PC-3 (cell line): ENCODE results near the genes ATRNL1, VAX1, DENND10 and PRDX3.

GRCh38 chr10:114686594-114687280, 28.7 kb upstream of the ABLIM1 start:
- RAMPAGE, long total RNA: no peak

DNA sequence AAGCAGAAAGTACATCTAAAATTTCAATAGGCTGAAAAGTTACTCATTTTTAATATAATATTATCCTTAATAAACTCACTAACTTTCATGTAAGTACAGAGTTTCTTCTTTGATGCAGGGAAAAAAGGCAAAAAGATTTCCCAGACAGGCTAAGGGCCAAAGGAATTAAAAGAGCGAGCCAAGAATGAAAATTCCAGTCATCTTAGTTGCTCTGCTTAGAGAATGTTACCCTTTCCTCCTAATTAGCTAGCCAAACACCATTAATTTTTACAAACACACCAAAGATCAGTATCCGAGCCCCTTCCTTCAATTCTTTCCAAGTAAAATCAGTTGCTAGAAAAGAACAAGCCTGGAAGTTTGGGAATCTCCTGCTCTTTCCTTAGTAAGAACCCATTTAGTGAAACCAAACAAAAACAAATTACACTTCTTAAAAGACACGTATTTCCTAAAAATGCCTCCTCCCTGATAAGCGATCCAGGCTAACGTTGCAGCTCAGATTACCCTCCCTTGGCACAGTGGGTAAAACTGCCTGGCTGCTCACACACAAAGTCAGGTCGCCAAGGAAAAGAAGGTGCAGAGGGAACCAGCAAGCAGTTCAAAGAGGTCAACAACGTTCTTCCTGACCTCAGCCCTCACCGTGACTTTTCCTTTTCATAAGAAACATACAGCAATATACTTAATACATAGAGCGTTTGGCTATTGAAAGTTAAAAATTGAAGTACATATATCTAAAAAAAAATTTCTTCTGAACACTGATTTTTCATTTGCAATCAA, 57.2 kb upstream of the ABLIM1 start:
- RAMPAGE, long total RNA: no peak

- RAMPAGE, long total RNA: no peak
These were observed 54.0 kb upstream of the FHIP2A start for GRCh38 chr10:114767598-114767994.

DNA sequence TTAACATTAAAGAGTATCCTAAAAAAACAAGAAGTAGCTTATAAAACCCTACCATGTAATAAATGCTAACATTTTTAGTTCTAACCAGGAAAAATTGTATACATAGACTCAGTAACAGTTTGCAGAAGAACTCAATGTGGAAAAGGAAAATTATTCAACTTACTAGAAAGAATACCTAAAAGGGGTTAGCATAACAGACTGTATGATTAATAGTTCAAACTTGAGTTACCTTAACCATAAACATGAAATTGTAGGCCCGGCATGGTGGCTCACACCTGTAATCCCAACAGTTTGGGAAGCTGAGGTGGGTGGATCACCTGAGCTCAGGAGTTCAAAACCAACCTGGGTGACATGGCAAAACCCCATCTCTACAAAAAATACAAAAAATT, 34.8 kb upstream of the TRUB1 start:
- RAMPAGE, long total RNA: no peak

- RAMPAGE, long total RNA: no peak
These were observed at the start of gene ATRNL1 for GRCh38 chr10:115092197-115093495. Gene ATRNL1 (plus strand): TSS chr10:115093365.

DNA sequence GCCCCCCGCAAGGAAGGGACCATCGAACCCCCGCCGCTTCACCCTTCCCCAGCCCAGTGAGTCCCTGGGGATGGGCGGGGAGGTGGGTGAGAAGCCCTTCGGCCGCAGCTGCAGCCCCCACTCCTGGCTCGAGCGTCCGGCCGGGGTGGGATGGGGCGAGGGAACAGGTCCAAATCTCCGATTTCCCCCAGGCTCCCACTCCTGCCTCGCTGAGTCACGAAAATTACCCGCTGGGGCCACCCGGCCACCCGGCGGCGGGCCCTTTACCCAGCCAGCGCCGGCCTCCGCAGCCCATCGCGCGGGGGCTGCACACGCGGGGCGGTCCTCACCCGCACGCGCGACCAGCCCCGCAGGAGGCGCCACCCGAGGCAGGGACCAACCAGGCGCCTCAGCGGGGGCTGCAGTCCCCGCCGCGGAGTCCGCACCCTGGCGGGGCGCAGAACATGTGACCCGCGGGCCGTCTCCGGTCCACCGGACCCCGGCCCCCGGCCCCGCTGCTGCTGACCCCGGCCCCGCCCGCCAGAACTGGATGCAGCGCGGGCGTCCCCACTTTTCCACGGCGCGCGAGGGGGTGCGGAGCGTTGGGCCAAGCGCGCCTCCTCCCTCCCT, 483 bp downstream of the HSPA12A start:
- RAMPAGE, long total RNA: no peak

- RAMPAGE, long total RNA: no peak
These were observed 31.4 kb downstream of the ENO4 start for GRCh38 chr10:116880533-116881363.

GRCh38 chr10:117138217-117138743, at the start of gene VAX1:
Gene VAX1 (minus strand): TSS chr10:117138270.
- RAMPAGE, long total RNA: no peak

GRCh38 chr10:117168077-117168767, 29.1 kb upstream of the KCNK18 start:
- RAMPAGE, long total RNA: no peak

GRCh38 chr10:117318295-117319126, 56.7 kb downstream of the PDZD8 start:
- RAMPAGE, long total RNA: no peak

DNA sequence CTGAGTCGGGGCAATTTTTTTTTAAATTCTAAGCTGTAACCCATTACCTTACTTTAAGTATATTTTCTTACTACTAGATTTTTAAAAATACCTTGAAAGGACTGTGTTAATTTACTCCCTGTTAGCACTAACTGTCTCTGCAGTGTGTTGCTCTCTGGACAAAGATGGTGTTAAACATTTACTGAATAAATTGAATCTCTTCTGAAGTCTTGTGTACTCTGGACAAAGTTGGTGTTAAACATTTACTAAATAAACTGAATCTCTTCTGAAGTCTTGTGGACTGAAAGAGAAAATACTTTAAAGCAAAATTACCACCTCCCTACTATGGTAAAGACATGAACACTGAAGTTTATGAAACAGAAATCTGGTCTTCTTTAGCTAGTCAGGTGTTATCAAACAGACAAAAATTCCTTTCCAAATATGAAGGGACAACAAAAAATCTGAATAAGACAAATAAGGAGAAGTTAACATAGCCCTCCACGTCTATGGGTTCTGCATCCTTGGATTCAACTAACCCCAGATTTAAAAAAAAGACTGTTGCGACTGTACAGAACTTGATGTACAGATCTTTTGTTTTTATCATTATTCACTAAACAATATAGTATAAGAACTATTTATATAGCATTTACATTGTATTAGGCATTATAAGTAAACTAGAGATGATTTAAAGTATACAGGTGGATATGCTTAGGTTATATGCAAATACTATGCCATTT, 13.8 kb downstream of the PDZD8 start:
- RAMPAGE, long total RNA: no peak

DNA sequence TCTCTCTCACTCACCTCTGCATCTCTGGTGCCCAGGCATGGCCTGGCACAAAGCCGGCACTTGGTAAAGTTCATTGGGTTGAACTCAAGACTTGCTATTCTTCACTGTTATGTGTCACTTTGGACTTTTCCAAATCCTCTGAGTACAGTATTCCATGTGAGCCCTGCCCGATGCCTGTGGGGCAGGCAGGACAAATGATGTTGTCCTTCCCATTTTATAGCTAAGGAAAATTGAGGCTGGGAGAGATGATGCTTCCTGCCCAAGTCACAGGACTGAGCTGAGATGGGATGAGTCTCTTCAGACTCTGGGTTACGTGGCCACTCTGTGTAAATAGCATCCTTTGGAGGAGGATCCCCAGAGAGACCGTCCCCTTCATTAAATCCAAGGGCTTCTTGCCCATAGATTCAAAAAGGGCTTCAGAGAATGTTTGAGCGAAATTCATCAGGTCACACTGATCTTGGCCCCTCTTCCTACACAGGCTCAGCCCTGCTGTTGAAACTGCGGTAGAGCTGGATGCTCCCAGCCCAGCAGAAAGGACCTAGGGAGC, 81.2 kb upstream of the EMX2 start:
- RAMPAGE, long total RNA: no peak

DNA sequence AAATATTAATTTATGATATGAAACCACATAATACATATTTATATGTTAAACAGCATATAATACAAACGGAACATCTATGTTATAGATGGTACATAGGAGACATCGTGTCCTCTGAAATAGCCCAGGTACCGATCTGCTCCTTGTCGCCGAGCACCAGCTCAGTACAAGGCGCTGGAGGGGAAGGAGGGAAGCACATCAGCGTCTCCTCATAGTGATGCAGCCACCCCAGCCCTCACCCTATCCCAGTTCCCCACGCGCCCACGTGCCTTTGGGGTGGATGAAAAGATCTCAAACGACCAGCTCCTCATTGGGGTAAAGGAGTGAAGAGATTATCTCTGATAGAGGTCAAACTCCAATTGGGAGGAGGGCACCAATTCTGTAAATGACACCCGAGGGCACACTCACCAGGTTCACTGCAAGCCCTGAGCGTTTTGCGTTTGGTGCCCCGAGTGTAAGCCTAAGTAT, 9.1 kb upstream of the EMX2 start:
- RAMPAGE, long total RNA: no peak

- RAMPAGE, long total RNA: no peak
These were observed 208.0 kb downstream of the RAB11FIP2 start for GRCh38 chr10:117838801-117839046.

DNA sequence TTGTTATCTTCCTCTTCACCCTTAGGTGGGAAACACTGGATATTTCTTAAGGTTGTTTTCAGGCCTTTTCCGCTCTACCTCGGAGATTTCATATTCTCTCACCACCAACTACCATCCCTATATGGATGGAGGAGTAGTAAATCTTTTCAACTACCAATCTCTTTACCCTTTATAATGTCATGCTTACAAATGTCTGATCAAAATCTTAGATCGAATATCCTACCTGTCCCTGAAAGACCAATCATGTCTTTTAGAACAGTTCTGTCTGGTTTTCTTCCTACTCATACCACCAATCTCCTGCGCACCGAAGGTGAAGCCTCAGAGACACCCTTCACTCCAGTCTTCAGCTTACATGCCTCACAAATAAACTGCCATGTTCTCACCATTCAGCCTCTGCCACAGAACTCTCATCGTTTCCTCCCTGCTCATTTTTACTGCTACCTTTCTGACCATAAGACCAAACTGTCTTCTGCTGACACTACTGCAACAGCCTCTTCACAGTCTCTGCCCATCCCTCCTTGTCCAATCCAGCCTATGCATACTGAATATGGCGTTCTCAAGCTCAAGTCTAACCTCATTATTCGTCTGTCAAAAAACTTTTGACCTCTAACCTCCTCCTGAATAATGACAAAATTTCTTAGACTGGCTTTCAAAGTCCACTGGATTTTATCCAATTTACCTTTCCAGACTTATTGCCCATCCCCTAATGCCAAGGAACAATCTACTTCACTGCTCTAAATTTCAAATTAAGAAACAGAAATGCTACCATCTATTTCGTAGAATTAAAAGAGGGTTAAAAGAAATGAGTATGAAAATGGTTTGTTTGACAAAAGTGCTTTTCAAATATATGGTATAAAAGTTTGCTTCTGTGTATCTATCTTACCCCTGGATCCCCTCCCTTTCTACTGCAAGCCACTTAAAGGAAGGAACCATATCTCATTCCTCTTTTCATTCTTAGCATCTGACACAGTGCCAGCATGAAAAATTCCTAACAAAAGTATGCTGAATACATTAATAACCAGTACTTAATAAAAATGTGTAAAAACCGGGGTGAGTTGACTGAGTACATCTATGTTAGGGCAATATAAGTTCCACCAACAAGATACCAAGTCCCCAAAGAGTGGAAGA, 24.6 kb downstream of the RAB11FIP2 start:
- RAMPAGE, long total RNA: no peak

- RAMPAGE, long total RNA: no peak
These were observed 76.8 kb upstream of the PRLHR start for GRCh38 chr10:118672064-118672788.

DNA sequence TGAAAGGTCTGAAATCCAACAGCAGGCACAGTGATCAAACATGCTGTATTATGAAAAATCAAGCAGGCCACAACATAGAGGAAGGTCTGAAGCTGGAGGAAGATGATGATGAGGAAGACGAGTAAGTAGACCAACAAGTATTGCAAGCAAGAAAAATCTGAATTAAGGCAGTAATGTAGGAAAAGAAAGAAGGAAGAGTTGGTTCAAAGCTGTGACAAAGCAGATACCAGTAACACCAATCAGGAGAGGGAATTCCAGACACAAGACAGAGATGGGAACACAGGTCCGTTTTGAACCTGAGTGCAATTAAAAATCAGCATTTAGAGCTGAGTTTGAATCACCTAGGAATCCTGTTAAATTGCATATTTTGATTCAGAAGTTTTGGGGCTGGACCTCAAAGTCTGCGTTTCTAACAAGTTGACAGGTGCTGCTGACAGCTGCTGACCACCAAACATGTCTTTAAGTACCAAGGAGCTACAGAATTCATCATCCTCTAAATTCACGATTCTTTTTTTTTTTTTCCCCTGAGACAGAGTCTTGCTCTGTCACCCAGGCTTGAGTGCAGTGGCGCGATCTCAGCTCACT, 18.7 kb downstream of the NANOS1 start:
- RAMPAGE, long total RNA: no peak

GRCh38 chr10:119103780-119104743, at the start of gene DENND10:
Gene DENND10 (plus strand): TSS chr10:119104113.
- RAMPAGE, long total RNA: no peak

- RAMPAGE, long total RNA: start-site peak on the minus strand at chr10:119178797-119178817, 902 and 634 reads in 2 replicates
These were observed at the start of gene PRDX3 for GRCh38 chr10:119178325-119179301. Gene PRDX3 (minus strand): TSS chr10:119178812.

DNA sequence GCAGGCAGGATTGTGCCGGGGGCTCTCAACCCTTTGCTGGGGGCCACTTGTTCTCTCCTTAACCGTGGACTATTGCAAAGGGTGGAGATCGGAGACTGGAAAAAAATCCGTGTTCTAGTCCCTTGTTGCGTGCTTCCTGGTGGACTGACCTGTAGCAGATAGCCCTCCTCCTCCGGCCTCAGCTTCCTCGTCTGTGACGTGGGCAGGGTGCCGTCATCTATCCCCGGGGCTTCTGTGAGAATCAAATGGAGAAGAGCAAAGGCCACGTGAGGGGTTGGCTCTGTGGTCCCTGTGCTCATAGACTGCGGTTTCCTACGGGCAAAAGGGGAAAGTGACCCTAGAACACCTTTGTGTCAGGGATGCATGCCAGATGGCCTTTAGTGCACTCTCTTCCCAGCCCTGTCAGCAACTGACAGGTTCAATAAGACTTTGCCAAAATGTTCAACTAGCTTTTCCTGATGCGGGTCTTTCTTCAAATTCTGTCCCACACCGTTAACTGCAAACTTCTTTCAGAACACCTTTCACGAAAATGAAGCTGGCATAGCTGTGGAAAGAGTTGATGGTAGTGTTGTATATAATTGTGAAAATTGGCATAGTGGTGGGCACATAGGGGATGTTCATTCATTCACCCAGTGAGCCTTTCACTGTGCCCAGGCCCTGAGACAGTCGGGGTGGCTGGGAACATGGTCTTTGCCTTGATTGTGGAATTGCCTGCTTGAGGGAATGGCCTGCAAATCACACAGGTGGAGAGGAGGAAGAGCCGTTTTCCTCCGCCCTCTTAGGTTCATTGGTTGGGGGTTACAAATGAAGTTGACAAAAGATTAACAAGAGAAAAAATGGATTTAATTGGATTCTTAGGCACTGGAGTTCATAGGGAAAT, 33.9 kb downstream of the GRK5 start:
- RAMPAGE, long total RNA: no peak